SP-49 (cell line): Measurements from ENCODE around the genes IRF1, SEPTIN8 and SHROOM1.

- PRO-cap, result no peak
Measured at GRCh38 chr5:132463086-132463859, 27.3 kb downstream of the IRF1 start.

DNA sequence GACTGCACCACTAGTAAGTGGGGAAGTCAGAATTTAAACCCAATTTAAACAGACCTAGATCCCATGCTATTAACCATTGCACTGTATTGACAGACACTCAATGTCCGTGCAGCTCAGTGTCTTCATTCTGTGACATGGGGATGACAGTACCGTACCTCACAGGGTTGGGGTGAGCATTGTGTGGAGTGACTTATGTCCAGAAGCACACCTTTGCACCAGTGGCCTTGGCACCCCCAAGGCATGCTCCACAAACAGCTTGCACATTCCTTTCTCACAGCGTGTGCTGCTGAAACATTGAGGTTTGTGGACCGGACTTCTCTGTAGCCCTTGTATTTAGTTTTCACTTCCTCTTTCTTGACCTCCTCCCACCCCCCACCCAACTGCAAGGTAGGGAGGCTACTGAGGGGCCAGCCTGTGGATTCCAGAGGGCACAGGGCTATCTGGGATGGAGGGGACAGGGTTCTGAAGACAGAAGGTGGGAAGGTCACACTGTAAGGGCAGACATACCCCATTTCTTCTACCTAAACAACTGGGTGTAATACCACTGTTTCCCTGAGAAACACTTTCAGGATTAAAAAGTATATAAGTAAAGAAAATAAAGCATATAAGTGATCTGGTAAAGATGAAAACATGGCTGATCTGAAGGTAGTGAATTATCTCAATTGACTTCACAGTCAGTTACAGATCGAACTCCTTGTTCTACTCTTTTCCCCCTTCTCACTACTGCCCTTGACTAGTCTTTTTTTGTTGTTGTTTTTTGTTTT lies 22.9 kb downstream of the IRF1 start:
- PRO-cap, result no peak

GRCh38 chr5:132489856-132490883 lies at the start of gene IRF1:
Gene IRF1, minus strand, starts transcription at chr5:132490773.
- PRO-cap, result bidirectional peak, plus-strand start at chr5:132490906, minus-strand start at chr5:132490773

- PRO-cap, result no peak
Measured at GRCh38 chr5:132760062-132760395, 12.8 kb downstream of the CCNI2 start.

GRCh38 chr5:132760872-132761742 lies 13.9 kb downstream of the CCNI2 start:
- PRO-cap, result no peak

DNA sequence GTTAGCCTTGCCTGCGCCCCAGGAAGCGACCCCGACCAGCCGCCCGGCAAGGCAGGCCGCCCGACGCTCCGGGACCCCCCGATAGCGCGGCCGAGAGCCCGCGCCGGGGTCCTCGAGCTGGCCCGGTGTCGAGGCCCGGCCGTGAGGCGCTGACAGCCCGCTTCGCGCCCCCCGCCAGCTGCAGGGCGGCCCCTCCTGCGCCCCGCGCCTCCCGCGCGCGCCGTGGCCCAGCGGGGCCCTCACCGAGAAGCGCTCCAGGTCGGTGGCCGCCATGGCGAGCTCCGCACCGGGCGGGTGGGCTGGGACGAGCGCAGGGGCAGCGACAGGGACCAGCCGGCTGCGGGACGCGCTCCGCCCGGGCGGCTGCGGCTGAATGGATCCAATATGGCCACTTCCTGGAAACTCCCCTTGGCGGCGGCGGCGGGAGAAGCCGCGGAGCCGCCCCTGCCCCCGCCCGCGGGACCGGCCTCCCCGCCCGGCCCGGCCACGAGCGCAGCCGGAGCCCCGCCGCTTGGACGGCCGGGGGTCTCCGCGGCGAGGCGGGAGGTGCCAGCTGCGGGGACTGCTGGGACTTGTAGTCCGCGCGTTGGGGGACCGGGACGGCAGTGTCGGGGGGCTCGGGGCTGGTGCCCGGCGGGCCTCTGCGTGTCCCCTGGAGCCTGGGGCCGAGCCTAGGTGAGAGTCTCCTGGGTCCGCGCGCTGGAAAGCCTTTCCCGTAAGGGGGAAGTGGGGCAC lies at the start of gene SEPTIN8:
SEPTIN8 (minus strand) TSS at position 375 of the 735 bp plus-strand sequence.
- PRO-cap, result bidirectional peak, plus-strand start at position 391 of the sequence, minus-strand start at position 375 of the sequence

DNA sequence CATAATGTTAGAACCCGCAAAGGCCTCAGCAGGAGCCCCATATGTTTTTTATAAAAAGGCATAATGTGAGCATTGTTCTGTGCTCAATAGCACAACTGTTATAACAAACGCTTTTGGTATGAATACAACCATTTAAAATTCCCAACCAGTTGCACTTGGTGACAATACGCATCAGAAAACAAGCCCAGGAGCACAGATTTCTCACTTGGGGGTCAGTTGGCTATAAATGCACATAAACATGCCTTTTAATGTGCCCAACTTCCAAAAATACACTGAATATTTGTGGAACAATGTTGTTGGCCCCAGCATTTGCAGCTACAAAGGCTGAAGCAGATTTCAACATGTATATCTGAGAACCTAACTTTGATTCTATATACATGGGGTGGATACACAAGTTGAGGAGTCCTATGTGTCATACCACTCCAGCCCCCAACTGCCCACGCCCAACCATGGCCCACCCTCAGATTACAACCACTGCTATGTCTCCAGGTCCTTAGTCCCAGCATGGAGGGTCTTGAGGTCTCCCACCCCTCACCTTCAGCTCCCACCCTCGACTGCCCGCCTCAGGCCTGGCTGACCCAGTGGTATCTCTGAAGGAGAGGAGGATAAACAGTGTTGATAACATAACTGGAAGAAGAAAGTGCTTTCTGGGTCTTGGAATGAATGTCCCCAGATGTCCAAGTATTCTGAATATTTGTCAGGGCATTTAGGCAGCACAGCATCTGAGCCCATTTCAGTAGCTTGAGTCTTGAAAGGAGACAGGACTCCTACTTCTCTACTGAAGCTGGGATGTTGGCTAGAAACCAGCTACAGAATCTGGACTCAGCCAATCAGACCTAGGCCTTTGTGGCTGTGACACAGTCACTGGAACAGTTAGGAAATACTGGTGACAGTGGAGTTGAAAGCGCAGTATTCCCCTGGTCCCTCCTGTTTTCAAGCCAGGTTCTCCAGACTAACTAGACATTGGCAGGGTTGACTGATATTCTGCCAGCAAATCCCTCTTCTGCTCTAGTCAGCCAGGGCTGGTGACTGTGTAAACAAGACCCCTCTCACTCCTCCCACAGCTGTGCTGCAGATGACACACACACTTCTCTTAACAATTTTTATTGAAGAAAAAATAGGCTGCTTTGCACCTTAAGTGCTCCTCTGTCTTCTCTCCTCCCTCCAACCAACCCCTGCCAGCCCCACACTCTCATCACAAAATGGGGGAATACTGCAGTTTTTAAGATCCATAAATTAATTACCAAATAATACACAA lies 8.4 kb downstream of the SOWAHA start:
- PRO-cap, result no peak

- PRO-cap, result no peak
Measured at GRCh38 chr5:132828481-132829640, 1.6 kb downstream of the SHROOM1 start.

- PRO-cap, result unidirectional peak, minus-strand start at chr5:132830595; unidirectional peak, minus-strand start at chr5:132830902
Measured at GRCh38 chr5:132830476-132831170, at the start of gene SHROOM1. Gene SHROOM1, minus strand, starts transcription at chr5:132830647.

GRCh38 chr5:132841530-132842009 lies 11.1 kb upstream of the SHROOM1 start:
- PRO-cap, result no peak

GRCh38 chr5:132853184-132853893 lies 12.9 kb downstream of the GDF9 start:
- PRO-cap, result no peak

- PRO-cap, result no peak
Measured at GRCh38 chr5:132964283-132964428, 722 bp upstream of the AFF4 start.

DNA sequence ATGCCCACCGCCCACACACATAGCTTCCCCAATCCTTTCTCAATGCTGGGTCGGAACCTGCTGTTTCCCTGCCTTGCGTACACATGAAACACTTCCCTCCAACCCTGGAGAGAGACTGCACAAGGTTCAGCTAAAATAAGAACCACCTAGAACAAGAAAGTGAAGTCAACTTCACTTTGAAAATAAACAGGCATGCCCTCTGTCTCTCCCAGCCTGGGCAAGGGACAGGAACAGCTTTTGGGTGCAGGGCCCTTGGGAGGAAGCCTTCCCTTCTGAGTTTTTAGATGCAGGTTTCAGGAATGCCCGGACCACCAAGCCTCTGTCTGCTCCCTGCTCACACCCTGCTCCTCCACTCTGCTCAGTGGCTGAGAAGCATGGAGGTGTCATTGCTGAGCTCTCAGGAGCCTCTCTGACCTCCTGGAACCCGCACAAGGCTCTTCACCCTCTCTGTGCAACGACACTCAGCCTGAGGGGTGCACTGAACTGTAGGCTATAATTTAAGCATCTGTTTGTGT lies 149.3 kb downstream of the C5orf15 start:
- PRO-cap, result no peak

DNA sequence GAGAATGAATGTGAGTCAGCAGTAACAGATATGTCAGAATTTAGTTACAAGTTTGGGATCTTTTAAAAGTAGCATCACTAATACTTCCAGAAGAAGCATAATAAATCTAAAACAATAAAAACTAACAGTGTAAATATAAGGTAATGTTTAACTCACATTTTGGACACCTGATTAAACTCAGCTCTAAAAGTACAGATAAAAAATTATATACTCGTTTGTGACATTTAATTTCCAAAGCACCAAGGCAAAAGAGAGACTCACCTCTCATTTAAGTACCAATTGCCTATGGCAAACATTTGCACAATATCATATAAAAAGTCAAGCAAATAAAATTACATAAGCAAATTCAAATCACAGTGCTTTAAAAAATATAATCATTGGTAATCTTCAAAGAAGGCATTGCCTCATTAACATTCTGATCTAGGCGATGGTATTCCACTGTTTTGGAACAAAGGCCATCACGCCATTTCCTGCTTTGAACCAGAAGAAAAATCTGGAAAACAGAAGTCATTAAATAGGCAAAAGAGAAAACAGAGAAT lies 11.9 kb downstream of the C5orf15 start:
- PRO-cap, result no peak

- PRO-cap, result no peak
Measured at GRCh38 chr5:134007682-134008313, 3.0 kb upstream of the VDAC1 start.

DNA sequence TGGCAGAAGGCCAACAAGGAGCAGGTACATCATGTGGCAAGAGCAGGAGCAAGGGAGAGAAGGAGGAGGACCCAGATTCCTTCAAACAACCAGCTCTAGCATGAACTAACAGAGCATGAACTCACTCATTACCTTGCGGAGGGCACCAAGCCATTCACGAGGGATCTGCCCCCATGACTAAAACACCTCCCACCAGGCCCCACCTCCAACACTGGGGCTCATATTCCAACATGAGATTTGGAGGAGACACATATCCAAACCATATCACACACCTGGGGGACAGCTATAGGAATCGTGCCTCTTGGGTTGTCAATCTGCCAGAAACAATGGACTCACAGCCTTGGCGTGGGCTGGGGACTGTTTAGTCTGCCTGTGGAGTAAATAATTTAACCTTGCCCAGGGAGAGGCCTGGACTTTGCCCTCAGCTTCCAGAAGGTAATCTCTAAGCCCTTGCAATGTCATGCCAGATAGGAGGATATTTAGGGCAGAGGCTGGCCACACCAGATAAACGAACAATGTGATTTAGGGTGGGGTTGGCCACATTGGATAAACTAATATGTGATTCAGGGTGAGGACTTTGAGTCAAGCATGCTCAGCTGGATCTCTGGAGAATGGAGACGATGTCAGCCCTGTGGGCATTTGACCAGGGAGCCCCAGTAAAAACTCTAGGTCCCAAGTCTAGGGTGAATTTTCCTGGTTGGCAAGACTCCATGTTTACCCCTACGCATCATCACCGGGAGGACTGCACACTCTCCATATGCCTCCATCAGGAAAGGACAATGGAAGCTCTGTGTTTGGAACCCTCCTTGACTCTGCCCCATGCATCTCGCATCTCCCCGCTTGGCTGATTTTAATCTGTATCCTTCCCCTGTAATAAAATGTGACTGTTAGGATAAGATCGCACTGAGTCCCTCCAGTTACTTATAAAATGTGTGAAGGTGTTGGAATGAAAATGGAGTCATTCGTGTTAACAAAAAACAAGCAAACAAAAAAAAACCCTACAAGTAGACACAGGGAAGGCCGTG lies 13.7 kb upstream of the VDAC1 start:
- PRO-cap, result no peak

GRCh38 chr5:134227303-134227613 lies 1.4 kb upstream of the PPP2CA start:
- PRO-cap, result no peak

DNA sequence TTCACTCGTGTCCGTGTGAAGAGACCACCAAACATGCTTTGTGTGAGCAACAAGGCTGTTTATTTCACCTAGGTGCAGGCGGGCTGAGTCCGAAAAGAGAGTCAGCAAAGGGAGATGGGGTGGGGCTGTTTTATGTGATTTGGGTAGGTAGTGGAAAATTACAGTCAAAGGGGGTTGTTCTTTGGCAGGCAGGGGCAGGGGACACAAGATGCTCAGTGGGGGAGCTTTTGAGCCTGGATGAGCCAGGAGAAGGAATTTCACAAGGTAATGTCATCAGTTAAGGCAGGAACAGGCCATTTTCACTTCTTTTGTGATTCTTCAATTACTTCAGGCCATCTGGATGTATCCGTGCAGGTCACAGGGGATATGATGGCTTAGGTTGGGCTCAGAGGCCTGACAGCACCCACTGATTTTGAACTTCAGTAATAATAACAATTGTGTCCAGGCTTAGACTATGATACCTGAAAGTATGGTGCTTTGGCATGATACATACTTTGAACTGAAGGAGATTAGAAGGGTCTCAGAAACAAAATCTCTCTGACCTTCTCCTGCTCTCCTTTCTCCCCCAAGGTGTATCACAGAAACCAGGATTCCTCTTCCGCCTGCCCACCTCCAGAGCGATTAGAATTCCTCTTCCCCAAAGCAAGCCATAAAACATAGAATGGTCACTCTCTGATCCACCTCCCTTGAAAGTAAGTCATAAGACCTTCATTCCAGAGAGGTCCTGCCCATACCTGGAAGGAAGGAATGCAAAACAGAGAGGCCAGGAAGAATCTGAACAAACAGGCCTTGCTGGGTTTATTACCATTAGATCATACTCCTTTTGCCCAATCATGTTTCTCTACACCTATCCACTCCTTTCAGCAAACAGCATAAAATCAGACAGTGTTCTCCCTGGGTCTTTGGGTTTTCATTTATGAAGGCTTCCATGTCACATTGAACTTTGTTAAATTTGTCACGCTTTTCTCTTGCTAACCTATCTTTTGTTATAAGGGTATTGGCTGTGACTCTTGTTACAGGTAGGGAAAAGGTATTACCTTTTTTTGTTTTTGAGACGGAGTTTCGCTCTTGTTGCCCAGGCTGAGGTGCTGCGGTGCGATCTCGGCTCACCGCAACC lies 21.1 kb downstream of the CDKL3 start:
- PRO-cap, result no peak

GRCh38 chr5:134374186-134375082 lies 3.1 kb downstream of the UBE2B start:
- PRO-cap, result no peak

DNA sequence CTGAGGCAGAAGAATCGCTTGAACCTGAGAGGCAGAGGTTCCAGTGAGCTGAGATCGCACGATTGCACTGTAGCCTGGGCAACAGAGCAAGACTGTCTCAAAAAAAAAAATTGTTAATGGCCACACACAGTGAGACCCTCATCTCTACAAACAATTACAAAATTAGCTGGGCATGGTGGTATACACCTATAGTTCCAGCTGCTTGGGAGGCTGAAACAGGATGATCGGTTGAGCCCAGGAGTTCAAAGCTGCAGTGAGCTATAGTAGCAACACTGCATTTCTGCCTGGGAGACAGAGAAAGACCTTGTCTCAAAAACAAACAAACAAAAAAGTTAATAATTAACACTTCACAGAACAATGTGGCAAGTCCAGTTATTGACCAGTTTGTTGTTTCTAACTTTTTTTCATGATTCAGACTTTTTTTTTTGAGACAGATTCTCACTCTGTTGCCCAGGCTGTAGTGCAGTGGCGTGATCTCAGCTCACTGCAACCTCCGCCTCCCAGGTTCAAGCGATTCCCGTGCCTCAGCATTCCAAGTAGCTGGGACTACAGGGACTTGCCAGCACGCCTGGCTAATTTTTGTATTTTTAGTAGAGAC lies 4.2 kb upstream of the CDKN2AIPNL start:
- PRO-cap, result no peak